K562 (cell line): Measurements from ENCODE around the gene TLR4.

DNA sequence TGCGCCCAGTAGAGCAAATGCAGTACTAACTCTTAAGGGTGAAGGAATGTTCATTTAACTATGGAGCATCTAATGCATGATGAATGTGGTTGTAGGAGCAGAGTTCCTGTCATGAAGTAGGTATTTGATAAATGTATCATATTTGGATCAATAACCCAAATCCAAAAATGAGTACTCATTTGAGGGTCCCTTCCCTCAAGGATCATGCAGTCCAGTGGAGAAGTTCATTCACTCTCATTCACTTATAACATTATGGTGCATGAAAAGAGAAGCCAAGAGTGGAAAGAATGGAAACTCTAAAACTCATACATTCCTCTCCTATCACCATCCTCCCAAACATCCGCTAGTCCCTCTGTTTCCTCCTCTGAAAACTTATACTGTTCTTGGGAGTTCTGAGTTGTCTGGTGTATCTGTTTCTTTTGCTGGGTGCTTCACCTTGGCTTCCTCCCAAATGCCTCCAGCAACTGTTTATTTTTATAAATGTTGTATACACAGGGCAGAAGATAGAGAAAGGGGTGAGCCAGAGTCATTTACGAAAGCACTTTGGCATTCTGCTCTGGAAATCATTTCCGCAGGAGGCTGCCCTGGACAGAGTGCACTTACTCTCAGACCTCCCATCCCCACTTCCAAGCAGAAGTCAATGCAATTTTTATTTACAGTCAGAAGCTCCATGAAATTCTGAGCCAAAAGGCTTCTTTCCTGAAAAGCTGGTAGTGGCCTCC lies 229.8 kb upstream of the PAPPA start:
- RAMPAGE, long total RNA = no peak
- RRBS = no CpG with 5 or more reads among the region's 4 CpGs
PRO-cap:
- standard = no peak
- CoPRO, capped RNA only, 2 experiments = no peak in any of the 2 experiments
- CoPRO, capped and uncapped RNA, 2 experiments = no peak in any of the 2 experiments
- CoPRO, uncapped RNA only, 2 experiments = no peak in any of the 2 experiments
CAGE:
- cytosol, long polyA plus RNA = no peak
- long polyA plus RNA = no peak
- nucleolus, long total RNA = no peak
- nucleus, long polyA plus RNA = no peak

DNA sequence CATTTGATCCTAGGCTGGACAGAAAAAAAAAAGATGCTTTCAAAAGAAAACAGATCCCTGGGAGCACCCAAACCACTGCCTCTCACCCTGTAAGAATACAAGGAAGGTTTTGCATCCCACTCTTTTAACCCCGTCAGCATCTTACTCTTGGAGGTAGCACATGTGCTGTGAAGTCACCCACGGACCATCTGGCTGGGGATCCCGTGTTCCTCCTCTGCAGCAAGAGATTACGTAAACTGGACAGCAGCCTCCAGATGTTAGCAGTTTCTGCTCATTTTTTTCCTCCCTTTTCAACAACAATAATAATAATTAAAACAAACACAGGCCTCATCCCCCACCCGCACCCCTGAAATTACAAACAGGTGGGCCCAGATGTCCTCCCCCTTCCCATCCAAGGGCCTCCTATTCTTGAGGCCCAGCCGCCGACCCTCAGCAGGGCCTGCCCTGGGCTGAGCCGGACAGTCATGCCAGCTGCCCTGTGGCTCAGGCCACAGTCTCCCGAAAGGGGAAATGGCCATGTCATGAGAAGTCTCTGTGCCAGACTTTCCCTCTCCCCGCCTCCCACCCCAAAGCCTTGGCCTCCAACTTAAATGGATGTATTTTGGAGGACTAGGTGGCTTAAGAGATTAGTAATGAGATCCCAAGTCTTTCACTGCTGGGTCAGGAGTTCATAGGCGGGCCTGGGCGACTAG lies 165.0 kb downstream of the PAPPA start:
- RAMPAGE, long total RNA = no peak
- RRBS = no CpG with 5 or more reads among the region's 12 CpGs
PRO-cap:
- standard = no peak
- CoPRO, capped RNA only, 2 experiments = no peak in any of the 2 experiments
- CoPRO, capped and uncapped RNA, 2 experiments = no peak in any of the 2 experiments
- CoPRO, uncapped RNA only, 2 experiments = no peak in any of the 2 experiments
CAGE:
- cytosol, long polyA plus RNA = no peak
- long polyA plus RNA = no peak
- nucleolus, long total RNA = no peak
- nucleus, long polyA plus RNA = no peak

DNA sequence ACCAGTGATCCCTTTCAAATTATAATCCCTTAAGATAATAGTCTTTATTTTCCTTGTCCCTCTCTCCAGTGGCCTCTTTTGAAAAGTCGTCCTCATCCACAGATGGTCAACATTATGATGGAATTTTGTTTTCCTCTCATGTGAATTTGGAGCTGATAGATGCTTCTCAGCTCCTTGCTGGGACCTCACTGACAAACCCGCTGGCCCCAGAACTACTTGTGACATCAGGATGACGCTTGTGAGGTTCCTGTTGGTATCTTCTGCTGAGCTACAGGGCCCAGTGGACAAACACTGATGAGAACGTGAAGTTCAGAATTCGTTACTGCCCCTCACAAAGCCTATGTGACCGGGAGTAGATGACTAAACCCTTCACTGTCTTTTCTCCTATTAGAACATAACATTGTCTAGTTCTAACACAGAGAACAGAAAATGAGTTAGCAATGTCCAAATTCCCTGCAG lies 143.5 kb upstream of the TRIM32 start:
- RAMPAGE, long total RNA = no peak
- RRBS = no CpG with 5 or more reads among the region's 6 CpGs
PRO-cap:
- standard = no peak
- CoPRO, capped RNA only, 2 experiments = no peak in any of the 2 experiments
- CoPRO, capped and uncapped RNA, 2 experiments = no peak in any of the 2 experiments
- CoPRO, uncapped RNA only, 2 experiments = no peak in any of the 2 experiments
CAGE:
- cytosol, long polyA plus RNA = no peak
- long polyA plus RNA = no peak
- nucleolus, long total RNA = no peak
- nucleus, long polyA plus RNA = no peak

DNA sequence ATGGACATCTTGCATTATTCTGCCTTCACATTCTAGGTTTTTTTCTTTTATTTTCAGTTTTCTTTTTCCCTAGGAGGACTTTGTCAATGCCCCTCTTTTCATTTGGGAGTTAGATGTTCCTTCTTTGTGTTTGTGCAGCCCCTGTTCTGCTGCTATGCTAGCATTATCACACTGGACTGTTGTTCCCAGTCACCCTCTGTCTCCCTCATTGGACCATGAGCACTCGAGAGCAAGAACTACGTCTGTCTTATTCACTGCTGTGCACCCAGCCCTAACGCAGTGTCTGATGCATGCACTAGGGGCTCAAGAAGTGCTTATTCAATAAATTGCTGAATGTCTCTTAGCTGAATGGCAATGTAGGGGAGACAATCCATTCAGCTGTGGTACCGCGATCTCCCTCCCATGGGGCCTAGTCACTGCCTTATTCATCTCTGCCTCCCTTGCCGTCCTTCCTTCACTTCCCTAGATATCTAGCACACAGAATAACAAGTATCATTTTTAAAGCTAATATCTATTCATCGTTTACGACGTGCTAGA lies 59.6 kb downstream of the TRIM32 start:
- RAMPAGE, long total RNA = no peak
- RRBS = no CpG with 5 or more reads among the region's 9 CpGs
PRO-cap:
- standard = no peak
- CoPRO, capped RNA only, 2 experiments = no peak in any of the 2 experiments
- CoPRO, capped and uncapped RNA, 2 experiments = no peak in any of the 2 experiments
- CoPRO, uncapped RNA only, 2 experiments = no peak in any of the 2 experiments
CAGE:
- cytosol, long polyA plus RNA = no peak
- long polyA plus RNA = no peak
- nucleolus, long total RNA = no peak
- nucleus, long polyA plus RNA = no peak

GRCh38 chr9:117413094-117413612 lies 1.7 kb downstream of the ASTN2 start:
- RAMPAGE, long total RNA = no peak
- RRBS = 3% methylated on average over 3 of the region's 32 CpGs
PRO-cap:
- standard = no peak
- CoPRO, capped RNA only, 2 experiments = no peak in any of the 2 experiments
- CoPRO, capped and uncapped RNA, 2 experiments = no peak in any of the 2 experiments
- CoPRO, uncapped RNA only, 2 experiments = no peak in any of the 2 experiments
CAGE:
- cytosol, long polyA plus RNA = no peak
- long polyA plus RNA = no peak
- nucleolus, long total RNA = no peak
- nucleus, long polyA plus RNA = no peak

DNA sequence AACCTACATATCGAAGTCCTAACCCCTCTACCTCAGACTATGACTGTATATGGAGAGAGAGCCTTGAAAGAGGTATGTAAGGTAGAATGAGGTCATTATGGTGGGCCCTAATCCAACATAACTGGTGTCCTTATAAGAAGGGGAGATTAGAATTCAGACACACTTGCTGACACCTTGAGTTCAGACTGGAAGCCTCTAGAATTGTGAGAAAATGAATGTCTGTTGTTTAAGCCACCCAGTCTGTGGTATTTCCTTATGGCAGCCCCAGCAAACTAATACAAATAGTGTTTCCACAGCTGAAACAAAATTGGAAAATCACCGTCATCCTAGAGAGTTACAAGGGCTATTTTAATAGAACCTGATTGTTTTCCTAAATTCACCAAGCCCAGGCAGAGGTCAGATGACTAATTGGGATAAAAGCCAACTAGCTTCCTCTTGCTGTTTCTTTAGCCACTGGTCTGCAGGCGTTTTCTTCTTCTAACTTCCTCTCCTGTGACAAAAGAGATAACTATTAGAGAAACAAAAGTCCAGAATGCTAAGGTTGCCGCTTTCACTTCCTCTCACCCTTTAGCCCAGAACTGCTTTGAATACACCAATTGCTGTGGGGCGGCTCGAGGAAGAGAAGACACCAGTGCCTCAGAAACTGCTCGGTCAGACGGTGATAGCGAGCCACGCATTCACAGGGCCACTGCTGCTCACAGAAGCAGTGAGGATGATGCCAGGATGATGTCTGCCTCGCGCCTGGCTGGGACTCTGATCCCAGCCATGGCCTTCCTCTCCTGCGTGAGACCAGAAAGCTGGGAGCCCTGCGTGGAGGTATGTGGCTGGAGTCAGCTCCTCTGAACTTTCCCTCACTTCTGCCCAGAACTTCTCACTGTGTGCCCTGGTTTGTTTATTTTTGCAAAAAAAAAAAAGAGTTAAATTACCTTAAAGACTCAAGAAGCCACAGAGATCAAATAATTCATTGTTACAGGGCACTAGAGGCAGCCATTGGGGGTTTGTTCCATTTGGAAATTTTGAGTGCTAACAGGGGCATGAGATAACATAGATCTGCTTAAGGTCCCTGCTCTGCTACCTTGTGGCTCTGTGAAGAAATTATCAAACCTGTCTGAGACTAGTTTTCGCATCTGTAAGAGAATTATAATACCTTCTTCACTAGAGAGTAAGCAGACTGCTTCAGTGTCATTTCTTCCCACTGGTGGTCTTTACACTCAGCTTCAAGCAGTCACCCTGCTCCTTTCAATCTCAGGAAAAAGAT lies at the start of gene TLR4:
Gene TLR4 (plus strand): TSS at position 654 of the 1,258 bp plus-strand sequence.
- RAMPAGE, long total RNA = no peak
- RRBS = no CpG with 5 or more reads among the region's 15 CpGs
PRO-cap:
- standard = no peak
- CoPRO, capped RNA only, 2 experiments = no peak in any of the 2 experiments
- CoPRO, capped and uncapped RNA, 2 experiments = no peak in any of the 2 experiments
- CoPRO, uncapped RNA only, 2 experiments = no peak in any of the 2 experiments
CAGE:
- cytosol, long polyA plus RNA = no peak
- long polyA plus RNA = no peak
- nucleolus, long total RNA = no peak
- nucleus, long polyA plus RNA = no peak

GRCh38 chr9:117720438-117721054 lies 16.3 kb downstream of the TLR4 start:
- RAMPAGE, long total RNA = no peak
- RRBS = no CpG with 5 or more reads among the region's 6 CpGs
PRO-cap:
- standard = no peak
- CoPRO, capped RNA only, 2 experiments = no peak in any of the 2 experiments
- CoPRO, capped and uncapped RNA, 2 experiments = no peak in any of the 2 experiments
- CoPRO, uncapped RNA only, 2 experiments = no peak in any of the 2 experiments
CAGE:
- cytosol, long polyA plus RNA = no peak
- long polyA plus RNA = no peak
- nucleolus, long total RNA = no peak
- nucleus, long polyA plus RNA = no peak

- RAMPAGE, long total RNA = no peak
- RRBS = 22% methylated on average over 7 of the region's 47 CpGs
PRO-cap:
- standard = no peak
- CoPRO, capped RNA only, 2 experiments = no peak in any of the 2 experiments
- CoPRO, capped and uncapped RNA, 2 experiments = no peak in any of the 2 experiments
- CoPRO, uncapped RNA only, 2 experiments = no peak in any of the 2 experiments
CAGE:
- cytosol, long polyA plus RNA = no peak
- long polyA plus RNA = no peak
- nucleolus, long total RNA = no peak
- nucleus, long polyA plus RNA = no peak
Observed at GRCh38 chr9:117744738-117745391, 40.7 kb downstream of the TLR4 start.

DNA sequence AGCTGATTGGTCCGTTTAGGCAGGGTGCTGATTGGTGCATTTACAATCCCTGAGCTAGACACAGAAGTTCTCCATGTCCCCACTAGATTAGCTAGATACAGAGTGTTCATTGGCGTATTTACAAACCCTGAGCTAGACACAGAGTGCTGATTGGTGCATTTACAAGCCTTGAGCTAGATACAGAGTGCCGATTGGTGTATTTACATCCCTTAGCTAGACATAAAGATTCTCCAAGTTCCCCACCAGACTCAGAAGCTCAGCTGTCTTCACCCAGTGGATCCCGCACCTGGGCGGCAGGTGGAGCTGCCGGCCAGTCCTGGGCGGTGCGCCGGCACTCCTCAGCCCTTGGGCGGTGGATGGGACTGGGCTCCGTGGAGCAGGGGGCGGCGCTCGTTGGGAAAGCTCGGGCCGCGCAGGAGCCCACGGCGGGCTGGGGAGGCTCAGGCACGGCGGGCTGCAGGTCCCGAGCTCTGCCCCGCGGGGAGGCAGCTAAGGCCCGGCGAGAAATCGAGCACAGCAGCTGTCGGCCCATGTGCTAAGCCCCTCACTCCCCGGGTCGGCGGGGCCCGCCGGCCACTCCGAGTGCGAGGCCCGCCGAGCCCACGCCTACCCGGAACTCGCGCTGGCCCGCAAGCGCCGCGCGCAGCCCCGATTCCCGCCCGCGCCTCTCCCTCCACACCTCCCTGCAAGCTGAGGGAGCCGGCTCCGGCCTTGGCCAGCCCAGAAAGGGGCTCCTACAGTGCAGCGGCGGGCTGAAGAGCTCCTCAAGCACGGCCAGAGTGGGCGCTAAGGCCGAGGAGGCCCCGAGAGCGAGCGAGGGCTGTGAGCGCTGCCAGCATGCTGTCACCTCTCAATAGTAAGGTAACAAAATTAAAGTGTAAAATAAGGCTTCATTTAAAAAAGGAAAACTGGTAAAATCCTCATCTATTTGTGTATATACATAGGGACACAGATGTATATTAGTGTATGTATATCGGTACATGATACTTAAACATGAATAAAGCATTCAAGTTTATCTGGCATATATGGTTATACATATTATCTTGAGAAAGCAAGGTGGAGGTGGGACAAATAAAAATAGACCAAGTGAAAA lies 560.0 kb downstream of the BRINP1 start:
- RAMPAGE, long total RNA = no peak
- RRBS = 3% methylated on average over 2 of the region's 62 CpGs
PRO-cap:
- standard = no peak
- CoPRO, capped RNA only, 2 experiments = no peak in any of the 2 experiments
- CoPRO, capped and uncapped RNA, 2 experiments = no peak in any of the 2 experiments
- CoPRO, uncapped RNA only, 2 experiments = no peak in any of the 2 experiments
CAGE:
- cytosol, long polyA plus RNA = no peak
- long polyA plus RNA = no peak
- nucleolus, long total RNA = no peak
- nucleus, long polyA plus RNA = no peak

- RAMPAGE, long total RNA = no peak
- RRBS = no CpG with 5 or more reads among the region's 7 CpGs
PRO-cap:
- standard = no peak
- CoPRO, capped RNA only, 2 experiments = no peak in any of the 2 experiments
- CoPRO, capped and uncapped RNA, 2 experiments = no peak in any of the 2 experiments
- CoPRO, uncapped RNA only, 2 experiments = no peak in any of the 2 experiments
CAGE:
- cytosol, long polyA plus RNA = no peak
- long polyA plus RNA = no peak
- nucleolus, long total RNA = no peak
- nucleus, long polyA plus RNA = no peak
Observed at GRCh38 chr9:120487109-120487851, 92.7 kb downstream of the CDK5RAP2 start.

- RAMPAGE, long total RNA = no peak
- RRBS = no CpG with 5 or more reads among the region's 7 CpGs
PRO-cap:
- standard = no peak
- CoPRO, capped RNA only, 2 experiments = no peak in any of the 2 experiments
- CoPRO, capped and uncapped RNA, 2 experiments = no peak in any of the 2 experiments
- CoPRO, uncapped RNA only, 2 experiments = no peak in any of the 2 experiments
CAGE:
- cytosol, long polyA plus RNA = no peak
- long polyA plus RNA = no peak
- nucleolus, long total RNA = no peak
- nucleus, long polyA plus RNA = no peak
Observed at GRCh38 chr9:120563073-120563612, 16.8 kb downstream of the CDK5RAP2 start.

- RAMPAGE, long total RNA = no peak
- RRBS = no CpG with 5 or more reads among the region's 9 CpGs
PRO-cap:
- standard = bidirectional peak, plus-strand start at chr9:120710535, minus-strand start at chr9:120710398
- CoPRO, capped RNA only, 2 experiments = peak in 1 of 2 experiments; most common plus-strand start chr9:120710555 (in 1); most common minus-strand start chr9:120710390 (in 1)
- CoPRO, capped and uncapped RNA, 2 experiments = no peak in any of the 2 experiments
- CoPRO, uncapped RNA only, 2 experiments = no peak in any of the 2 experiments
CAGE:
- cytosol, long polyA plus RNA = no peak
- long polyA plus RNA = no peak
- nucleolus, long total RNA = no peak
- nucleus, long polyA plus RNA = no peak
Observed at GRCh38 chr9:120710073-120710762, 4.1 kb downstream of the MEGF9 start.

GRCh38 chr9:120875963-120876905 lies 754 bp downstream of the PHF19 start:
- RAMPAGE, long total RNA = start-site peak on the plus strand at chr9:120876544-120876630, 21 and 28 reads in 2 replicates
- RRBS = 2% methylated on average over 27 of the region's 71 CpGs
PRO-cap:
- standard = bidirectional peak, plus-strand start at chr9:120876562, minus-strand start at chr9:120876362
- CoPRO, capped RNA only, 2 experiments = peak in 2 of 2 experiments; most common plus-strand start chr9:120876623 (in 2); most common minus-strand start chr9:120876362 (in 2)
- CoPRO, capped and uncapped RNA, 2 experiments = peak in 2 of 2 experiments; most common plus-strand start chr9:120876623 (in 2); most common minus-strand start chr9:120876362 (in 2)
- CoPRO, uncapped RNA only, 2 experiments = peak in 2 of 2 experiments; most common plus-strand start chr9:120876223 (in 1); most common minus-strand start chr9:120876083 (in 1)
CAGE:
- cytosol, long polyA plus RNA = no peak
- long polyA plus RNA = no peak
- nucleolus, long total RNA = no peak
- nucleus, long polyA plus RNA = no peak

DNA sequence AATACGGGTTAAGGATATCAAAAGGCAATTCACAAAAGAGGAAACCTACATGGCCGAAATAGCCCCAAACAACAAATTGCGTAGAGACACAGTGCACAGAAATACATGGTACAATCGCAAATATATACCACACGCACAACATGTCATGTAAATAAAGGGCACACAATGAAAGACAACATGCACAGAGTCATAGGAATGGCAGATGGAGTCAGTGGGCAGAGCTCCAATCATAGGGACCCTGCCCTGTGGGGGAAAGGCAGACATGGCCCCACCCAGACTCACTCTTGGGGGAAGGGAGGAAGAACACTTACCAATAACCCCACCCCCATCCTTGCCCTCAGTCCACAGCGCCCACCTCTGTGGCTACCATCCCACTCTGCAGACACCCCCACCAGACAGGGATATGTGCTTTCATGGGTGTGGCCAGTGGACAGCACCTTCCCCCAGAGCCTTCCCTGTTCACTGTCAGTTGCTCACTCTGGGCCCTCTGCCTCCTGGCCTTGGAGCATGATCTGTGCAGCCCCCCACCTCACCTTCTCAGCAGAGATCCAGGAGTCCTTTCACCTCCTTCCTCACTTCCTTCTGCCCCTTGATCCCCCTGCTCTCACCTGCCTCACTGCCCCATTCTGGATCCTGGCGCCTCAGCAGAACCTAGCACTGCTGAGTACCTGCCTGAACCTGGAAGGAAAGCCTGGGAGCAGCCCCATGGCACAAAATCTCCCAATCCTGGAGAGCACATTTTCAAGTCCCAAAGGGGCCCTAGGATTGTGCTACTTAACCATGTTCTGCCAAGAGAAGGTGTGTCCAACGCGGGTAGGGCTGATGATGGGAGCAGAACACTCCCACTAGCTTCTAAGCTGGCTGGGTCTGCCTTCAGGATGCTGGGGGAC lies 1.3 kb upstream of the PHF19 start:
- RAMPAGE, long total RNA = no peak
- RRBS = no CpG with 5 or more reads among the region's 9 CpGs
PRO-cap:
- standard = bidirectional peak, plus-strand start at position 476 of the sequence, minus-strand start at position 378 of the sequence
- CoPRO, capped RNA only, 2 experiments = no peak in any of the 2 experiments
- CoPRO, capped and uncapped RNA, 2 experiments = no peak in any of the 2 experiments
- CoPRO, uncapped RNA only, 2 experiments = peak in 1 of 2 experiments; most common plus-strand start position 50 of the sequence (in 1)
CAGE:
- cytosol, long polyA plus RNA = no peak
- long polyA plus RNA = no peak
- nucleolus, long total RNA = no peak
- nucleus, long polyA plus RNA = start-site peak on the minus strand centred at position 811 of the sequence, 178 bp wide, 236 and 376 reads in 2 replicates

GRCh38 chr9:120909981-120910507 lies 16.6 kb downstream of the TRAF1 start:
- RAMPAGE, long total RNA = no peak
- RRBS = no CpG with 5 or more reads among the region's 7 CpGs
PRO-cap:
- standard = no peak
- CoPRO, capped RNA only, 2 experiments = no peak in any of the 2 experiments
- CoPRO, capped and uncapped RNA, 2 experiments = no peak in any of the 2 experiments
- CoPRO, uncapped RNA only, 2 experiments = no peak in any of the 2 experiments
CAGE:
- cytosol, long polyA plus RNA = no peak
- long polyA plus RNA = no peak
- nucleolus, long total RNA = no peak
- nucleus, long polyA plus RNA = no peak

GRCh38 chr9:120919851-120920479 lies 6.6 kb downstream of the TRAF1 start:
- RAMPAGE, long total RNA = no peak
- RRBS = no CpG with 5 or more reads among the region's 5 CpGs
PRO-cap:
- standard = no peak
- CoPRO, capped RNA only, 2 experiments = no peak in any of the 2 experiments
- CoPRO, capped and uncapped RNA, 2 experiments = no peak in any of the 2 experiments
- CoPRO, uncapped RNA only, 2 experiments = no peak in any of the 2 experiments
CAGE:
- cytosol, long polyA plus RNA = no peak
- long polyA plus RNA = no peak
- nucleolus, long total RNA = no peak
- nucleus, long polyA plus RNA = no peak

DNA sequence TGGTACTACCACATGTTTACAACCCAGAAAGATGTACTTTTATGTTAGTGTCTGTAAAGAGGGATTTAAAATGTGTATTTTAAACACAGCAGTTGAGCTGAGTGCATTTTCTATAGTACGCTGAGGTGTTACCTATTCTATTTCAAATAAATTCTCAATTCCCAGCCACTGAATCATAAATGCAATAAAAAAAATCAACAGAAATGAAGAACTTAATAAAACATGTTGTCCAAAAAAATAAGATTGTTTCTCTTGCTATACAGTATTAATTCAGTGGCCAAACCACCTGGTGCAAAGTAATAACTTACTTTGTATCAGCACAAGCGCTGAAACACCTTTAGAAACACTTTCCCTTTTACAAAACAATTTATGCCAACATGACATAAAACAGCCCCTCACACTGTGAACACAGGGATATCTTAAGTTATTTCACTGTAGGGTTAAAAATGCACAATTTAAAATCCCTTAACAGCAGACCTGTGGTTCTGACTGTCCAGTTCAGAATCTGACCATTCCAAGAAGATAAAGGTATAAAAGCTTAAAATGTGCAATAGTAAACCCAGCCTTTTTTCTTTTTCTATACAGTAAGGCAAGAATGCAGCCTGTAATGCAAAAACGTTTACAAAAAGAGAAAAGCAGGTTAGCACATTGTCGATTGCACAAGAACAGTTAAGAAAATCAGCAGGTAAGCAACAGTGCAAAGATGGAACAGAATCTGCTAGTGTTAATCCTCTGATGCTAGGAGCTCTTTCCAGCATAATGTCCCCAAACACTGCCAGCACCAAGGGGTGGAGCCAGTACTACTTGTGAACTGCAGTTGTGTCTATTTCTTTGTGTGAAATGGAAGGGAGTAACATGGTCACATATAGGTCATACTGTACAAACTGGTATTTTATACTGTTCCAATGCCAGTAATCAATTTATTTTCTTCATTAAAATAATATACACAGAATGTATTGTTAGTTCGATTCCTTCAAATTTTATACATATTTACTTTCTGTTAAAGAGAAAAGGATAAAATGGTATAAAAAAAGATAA lies 21.6 kb downstream of the RAB14 start:
- RAMPAGE, long total RNA = no peak
- RRBS = no CpG with 5 or more reads among the region's 5 CpGs
PRO-cap:
- standard = no peak
- CoPRO, capped RNA only, 2 experiments = no peak in any of the 2 experiments
- CoPRO, capped and uncapped RNA, 2 experiments = no peak in any of the 2 experiments
- CoPRO, uncapped RNA only, 2 experiments = peak in 1 of 2 experiments; most common plus-strand start position 322 of the sequence (in 1); most common minus-strand start position 224 of the sequence (in 1)
CAGE:
- cytosol, long polyA plus RNA = no peak
- long polyA plus RNA = no peak
- nucleolus, long total RNA = no peak
- nucleus, long polyA plus RNA = no peak